Hair follicle dermal papilla cell (primary cell): ENCODE measurements around the gene HDAC4.

- CAGE, long polyA plus RNA, result no peak
Observed at GRCh38 chr2:238454424-238454853, 27.7 kb downstream of the ASB1 start.

- CAGE, long polyA plus RNA, result no peak
Observed at GRCh38 chr2:238703660-238703998, 144.3 kb upstream of the TWIST2 start.

DNA sequence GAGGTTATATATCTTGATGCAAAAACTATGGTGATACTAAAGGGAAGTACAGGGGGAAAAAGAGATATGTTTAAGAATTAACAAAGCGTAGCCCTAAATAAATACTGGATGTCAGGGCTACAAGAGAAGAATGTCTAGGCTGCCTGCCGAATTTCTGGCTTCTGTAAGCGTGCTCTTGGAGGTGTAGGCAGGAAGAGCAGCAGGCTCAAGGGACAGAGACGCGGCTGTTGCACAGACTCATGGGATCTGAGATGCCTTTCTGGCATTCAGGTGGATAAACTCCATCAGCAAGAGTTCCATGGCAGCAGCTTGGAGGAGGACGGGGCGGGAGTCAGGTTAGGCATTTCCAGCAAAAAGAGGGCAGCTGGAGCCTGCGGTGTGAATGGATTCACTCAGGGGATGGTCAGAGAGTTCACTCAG lies 123.2 kb upstream of the TWIST2 start:
- CAGE, long polyA plus RNA, result no peak

DNA sequence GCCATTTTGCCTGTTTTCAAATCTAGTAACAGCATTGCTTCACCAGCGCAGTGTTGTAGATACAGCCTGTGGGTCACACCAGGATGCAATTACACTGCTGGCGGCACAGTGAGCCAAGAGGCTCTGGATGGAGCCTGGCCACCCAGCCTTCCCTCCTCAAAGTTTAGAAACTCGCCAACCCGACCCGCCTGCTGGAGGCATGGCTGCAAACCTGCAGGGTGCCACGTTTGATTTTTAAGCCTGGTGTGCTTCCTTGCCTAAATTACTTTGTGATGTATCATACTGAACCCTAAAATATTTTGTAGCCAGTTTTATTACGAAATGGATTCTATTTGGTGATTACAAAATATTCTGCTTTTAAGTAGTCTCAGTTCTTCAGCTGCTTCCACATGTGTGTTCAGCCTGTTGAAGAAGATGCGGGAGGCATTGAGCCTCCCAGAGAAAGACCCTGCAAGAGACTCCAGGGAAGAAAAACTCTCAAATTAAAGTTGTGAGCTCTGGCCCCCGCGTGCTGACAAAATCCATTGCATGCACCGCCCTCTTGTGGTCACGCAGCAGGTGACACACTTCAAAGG lies 63.2 kb upstream of the TWIST2 start:
- CAGE, long polyA plus RNA, result no peak

- CAGE, long polyA plus RNA, result no peak
Observed at GRCh38 chr2:238811051-238811640, 36.7 kb upstream of the TWIST2 start.

GRCh38 chr2:238848791-238849282 lies 952 bp downstream of the TWIST2 start:
- CAGE, long polyA plus RNA, result no peak

GRCh38 chr2:238895853-238896450 lies 48.1 kb downstream of the TWIST2 start:
- CAGE, long polyA plus RNA, result no peak

GRCh38 chr2:238967448-238967993 lies 119.6 kb downstream of the TWIST2 start:
- CAGE, long polyA plus RNA, result no peak

DNA sequence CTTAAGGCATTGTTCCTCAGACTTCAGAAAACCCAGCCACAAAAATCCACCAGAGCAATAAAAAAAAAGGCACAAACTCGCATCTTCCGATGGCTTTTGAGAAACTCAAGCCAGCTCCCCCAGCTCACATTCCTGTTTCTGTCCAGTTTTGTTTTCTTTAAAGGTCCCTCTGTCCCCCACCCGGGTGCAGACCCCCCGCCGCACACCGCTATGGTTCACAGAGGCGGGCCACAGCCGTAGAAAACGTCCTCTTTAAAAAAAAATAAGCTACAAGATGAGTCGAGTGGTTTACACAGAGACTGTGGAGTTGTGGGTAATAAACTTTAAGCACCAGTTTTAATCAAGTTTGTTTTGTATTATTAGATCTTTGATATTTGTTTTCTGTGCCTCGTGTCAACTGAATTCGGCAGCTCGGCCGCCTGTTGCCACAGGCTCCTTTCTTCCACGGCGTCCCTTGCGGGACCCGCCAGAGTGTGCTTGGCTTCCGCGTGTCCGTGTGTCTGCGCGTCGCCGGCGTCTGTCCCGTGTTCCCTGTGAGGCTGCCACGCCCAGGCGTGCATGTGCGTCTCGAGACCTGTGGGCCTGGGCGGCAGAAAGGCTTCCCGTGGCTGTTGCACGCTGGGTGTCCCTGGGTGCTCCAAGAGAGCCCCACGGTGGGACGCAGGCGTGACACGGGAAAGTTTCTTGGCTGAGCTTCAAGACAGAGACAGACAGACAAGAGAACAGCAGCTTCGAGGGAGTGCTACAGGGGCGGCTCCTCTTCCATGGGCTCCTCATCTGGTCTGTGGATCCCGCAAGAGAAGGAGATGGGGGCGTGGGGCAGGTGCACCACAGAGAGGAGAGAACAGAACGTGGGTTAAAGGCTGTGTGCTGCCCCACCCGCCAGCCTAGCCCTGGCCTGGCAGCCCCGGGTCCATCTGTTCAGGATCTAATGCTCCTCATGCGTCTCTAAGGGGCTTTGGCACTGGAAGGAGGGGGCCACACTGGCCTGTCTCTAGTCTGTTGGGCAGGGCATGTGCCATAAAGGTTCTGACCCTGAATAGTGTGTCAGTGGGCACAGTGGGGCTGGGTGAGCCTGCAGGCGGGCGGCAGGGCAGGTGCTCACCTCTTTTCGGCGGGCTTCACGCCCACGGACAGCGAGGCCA lies 204.8 kb downstream of the TWIST2 start:
- CAGE, long polyA plus RNA, result no peak

- CAGE, long polyA plus RNA, result no peak
Observed at GRCh38 chr2:239112997-239113833, 265.3 kb downstream of the TWIST2 start.

GRCh38 chr2:239259519-239260197 lies 141.2 kb downstream of the HDAC4 start:
- CAGE, long polyA plus RNA, result no peak

DNA sequence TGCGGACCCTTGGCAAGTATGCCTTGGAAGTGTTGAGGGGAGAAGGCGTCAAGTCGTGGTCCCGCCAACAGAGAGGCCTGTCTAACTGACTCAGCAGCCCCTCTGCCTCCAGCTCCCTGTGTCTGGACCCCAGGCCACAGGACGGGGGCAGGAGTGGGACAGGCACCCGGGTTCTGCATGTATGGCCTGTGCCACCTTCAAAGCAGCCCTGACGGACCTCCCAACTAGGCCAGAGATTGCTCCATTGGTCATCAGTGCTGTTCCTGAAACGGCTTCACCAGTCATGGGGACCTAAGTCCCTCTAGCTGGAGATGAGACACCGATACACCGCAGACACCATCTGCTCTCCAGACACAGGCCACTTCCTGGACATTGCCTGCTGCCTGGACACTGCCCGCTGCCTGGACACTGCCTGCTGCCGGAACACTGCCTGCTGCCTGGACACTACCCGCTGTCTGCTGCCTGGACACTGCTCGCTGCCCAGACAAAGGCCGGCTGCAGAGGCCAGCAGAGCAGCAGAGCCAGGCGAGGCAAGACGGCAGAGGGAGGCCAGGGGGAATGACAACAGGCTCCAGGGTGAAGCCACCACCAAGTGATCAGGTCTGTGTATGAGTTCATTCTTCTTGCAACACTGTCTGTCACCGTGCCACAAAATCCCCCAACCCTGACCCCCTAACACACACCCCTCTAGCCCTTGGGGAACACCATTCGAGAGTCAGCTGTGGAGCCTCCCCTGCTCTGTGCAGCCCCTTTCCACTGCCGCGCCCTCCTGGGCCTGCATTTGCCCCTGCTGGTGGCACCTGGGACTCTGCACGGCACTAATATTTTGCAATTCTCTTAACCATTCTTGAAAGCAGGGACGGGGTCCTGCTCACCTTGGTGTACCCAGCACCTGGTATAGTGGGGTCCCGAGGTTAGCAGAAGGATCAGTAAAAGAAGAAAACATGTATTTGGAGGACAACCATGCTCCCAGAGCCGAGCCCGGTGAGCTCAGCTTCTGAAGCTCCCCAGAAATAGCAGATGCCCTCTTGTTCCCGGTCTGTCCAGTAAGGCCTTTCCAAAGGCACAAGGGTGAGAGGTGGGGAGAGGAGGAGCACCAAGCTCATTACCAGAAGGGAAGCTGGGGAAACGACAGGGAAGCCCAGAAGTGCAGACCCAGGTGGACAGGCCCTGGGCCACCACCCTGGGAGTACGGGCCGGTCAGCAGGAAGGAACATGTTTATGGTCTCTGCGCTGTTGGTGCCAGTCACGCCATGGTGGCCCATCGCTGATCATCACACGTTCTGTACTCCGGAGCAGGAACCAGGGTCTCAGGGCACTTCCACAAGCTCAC lies 124.1 kb downstream of the HDAC4 start:
- CAGE, long polyA plus RNA, result no peak

DNA sequence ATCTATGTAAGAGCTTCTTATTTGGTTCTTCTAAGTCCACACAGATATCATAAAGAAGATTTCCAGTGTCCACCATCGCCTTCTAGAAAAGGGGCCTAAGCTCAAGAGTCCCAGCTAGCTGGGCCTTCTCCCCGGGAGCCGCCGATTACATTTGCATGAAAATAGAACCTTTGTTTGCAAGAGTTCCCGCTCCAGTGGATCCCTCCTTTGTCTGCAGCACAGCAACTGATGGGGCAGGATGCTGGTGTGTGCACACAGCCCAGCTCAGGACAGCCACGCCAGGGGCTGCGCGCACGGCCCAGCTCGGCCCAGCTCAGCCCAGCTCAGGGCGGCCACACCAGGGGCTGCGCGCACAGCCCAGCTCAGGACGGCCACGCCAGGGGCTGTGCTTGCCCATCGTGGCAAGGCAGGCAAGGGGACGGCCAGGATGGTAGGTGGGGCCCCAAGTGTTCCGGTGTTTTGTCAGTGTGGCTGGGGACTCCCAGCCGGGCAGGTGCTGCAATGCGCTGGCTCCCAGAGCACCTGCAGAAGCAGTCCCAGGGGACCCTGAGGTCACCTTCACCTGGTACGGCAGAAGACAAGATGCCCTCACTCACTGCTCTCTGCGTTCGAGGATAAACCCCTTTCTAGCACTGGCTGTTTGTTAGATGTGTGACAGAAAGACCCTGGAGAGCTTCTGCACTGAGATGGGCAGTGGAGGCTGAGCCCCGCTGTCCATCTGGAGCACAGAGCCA lies 108.9 kb downstream of the HDAC4 start:
- CAGE, long polyA plus RNA, result no peak

GRCh38 chr2:239295368-239295690 lies 105.5 kb downstream of the HDAC4 start:
- CAGE, long polyA plus RNA, result no peak

GRCh38 chr2:239297448-239298163 lies 103.2 kb downstream of the HDAC4 start:
- CAGE, long polyA plus RNA, result no peak

DNA sequence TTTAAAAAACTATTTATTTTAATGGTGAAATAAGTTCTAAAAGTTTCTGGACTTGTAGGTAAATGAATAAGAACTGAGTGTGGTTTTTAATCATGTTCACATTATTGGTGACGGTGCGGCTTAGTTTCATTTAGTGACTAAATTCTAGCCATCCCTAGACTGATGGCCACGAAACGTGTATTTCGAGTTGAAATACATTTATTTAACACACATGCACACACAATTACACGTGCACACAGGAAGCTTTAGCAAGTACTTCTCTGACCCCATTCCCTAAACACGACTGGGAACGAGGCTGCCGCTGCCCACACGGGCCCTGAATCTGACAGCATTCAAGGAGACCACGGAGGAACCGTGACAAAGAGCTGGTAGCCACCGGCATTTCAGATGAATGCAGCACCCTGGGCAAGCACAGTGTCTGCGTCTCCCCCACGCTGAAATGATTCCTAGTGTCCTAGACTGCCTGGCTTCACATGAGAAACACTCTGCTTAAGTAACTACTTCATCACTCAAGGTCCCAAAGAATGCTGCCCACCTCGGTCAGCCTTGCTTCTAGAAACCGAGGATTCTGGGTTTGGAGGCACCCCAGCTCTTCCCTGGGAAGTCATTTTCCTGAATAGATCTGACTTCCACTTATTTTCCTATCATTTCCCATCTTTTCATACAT lies 95.1 kb downstream of the HDAC4 start:
- CAGE, long polyA plus RNA, result no peak

DNA sequence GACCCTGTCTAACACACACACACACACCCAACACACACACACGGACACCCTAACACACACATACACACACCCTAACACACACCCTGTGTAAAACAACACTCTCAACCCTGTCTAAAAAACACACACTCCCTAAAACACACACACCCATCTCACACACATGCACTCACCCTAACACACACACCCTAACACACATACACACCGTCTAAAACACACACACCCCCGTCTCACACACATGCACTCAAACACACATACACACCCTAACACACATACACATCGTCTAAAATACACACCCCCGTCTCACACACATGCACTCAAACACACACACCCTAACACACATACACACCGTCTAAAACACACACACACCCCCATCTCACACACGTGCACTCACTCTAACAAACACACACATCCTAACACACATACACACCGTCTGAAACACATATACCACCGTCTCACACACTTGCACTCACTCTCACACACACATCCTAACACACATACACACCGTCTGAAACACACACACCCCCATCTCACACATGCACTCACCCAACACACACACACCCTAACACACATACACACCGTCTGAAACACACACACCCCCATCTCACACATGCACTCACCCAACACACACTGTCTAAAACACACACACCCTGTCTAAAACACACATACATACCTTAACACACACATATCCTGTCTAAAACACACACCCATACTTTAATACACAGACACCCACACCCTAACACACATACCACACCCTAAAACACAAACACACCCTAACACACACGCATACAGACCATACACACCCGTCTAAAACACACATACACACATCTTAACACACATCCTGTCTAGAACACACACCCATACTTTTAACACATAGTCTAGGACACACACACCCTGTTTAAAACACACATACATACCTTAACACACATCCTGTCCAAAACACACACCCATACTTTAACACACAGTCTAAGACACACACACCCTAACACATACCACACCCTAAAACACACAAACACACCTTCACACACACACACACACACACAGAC lies 55.0 kb downstream of the HDAC4 start:
- CAGE, long polyA plus RNA, result no peak

DNA sequence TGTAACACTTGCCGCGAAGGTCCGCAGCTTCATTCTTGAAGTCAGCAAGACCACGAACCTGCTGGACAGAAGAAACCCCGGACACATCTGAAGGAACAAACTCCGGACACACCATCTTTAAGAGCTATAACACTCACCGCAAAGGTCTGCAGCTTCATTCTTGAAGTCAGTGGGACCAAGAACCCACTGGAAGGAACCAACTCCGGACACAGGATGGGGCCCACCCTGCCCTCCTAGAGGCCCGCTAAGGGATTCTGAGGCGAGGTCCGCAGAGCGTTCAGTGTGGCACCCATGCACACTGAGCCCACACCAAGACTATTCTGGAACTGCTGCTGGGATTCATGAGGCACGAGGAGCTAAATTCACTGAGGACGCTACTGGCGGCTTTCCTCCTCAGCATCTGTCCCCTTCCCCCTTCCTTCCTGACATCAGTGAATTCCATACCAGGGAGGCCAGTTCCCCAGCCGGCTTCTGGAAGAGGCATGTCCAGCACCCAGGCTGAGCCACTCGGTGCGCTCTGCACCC lies 11.4 kb downstream of the HDAC4 start:
- CAGE, long polyA plus RNA, result no peak

DNA sequence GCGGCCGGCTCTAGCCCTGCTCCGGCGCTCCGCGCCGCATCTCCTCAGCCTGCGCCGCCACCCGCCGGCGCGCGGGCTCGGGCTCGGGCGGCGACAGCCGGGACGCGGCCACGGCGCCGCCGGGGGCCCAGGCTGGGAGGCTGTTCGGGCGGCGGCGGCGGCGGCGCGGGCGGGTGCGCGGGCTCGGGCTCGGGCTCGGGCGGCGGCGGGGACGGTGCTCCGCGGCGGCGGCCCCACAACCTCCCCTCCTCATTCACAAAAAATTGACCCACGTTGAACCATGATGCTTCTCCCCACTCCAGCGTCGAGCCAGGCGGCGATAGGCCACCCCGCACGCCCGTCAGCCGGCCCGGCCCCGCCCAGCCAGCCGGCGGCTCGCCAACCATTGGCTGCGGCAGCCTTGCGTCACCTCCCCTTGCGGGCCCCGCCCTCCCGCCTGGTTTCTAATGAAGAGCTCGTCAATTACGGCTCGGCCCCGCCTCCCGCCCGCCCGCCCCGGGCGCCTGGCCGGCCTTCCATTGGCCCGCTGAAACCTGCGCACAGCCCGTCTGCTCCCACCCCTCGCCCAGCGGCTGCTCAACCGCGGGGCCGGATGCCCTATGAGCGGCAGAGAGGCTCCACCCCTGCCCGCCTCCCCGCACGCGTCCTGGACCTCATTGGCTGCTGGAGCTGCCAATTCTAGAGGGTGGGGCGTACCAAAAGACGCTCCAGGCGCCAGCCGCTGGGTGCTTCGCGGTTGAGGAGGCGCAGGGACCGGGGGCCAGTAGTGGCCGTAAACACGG lies at the start of gene HDAC4:
HDAC4 (minus strand) TSS at position 315 of the 782 bp plus-strand sequence.
- CAGE, long polyA plus RNA, result no peak

DNA sequence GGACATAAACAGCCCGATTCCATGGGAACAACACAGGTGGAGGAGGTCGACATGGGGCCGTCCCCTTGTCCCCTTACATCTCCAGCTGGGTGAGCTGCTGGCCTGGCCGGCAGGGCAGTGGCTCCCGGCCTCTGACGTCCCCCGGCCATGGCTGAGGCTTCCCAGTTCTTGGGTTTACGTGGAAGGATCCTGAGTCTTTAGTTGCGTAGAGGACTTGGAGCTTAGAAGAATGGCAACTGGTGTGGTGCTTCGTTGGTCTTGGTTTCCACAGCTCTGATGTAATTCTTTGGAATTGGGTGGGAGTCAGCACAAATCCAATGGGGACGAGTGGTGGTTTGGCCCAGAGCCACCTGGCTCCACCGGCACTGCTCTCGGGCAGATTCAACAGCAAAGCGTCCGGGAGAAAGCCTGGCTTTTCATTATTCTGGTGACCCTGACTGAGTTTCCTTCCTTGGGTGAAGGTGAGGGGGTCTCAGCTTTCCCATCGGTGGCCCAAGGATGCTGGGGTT lies 98.4 kb upstream of the HDAC4 start:
- CAGE, long polyA plus RNA, result no peak